Hematopoietic multipotent progenitor cell (in vitro differentiated cells): ENCODE results near the gene PLG.

DNA sequence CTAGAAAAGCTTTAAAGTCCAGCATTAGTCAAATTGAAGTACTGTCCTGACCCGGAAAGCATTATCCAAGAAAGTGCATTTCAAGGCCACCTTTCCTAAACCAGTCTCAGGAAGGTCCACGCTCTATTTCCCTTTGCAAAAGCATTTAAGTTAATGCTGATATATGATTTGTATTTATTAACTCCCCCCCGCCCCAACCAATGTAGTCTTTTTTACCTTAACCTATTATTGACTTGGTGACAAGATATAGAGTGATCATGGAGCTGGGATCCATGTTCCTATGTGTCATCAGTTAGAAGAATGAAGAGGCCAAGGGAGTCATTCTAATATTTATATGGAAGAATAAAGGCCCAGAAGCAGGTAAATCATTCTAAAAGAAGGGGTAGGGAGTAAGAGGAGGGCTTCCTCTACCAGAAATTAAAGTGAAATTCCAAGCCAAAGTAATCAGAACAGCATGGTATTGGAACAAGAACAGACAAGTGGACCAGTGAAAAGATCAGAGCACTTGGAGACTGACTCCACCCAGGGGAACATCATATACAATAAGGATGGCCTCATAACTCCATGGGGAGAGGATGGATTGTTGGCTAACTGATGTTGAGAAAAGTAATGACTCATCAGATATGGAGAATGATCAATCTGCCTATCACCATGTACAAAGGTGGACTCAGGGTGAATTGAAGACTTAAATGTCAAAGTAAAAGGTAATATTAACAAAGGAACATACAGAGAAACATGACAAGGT is 12.6 kb downstream of the SLC22A3 start:
- CAGE, long polyA plus RNA = no peak

- CAGE, long polyA plus RNA = no peak
Observed at GRCh38 chr6:160386723-160387508, 38.7 kb downstream of the SLC22A3 start.

DNA sequence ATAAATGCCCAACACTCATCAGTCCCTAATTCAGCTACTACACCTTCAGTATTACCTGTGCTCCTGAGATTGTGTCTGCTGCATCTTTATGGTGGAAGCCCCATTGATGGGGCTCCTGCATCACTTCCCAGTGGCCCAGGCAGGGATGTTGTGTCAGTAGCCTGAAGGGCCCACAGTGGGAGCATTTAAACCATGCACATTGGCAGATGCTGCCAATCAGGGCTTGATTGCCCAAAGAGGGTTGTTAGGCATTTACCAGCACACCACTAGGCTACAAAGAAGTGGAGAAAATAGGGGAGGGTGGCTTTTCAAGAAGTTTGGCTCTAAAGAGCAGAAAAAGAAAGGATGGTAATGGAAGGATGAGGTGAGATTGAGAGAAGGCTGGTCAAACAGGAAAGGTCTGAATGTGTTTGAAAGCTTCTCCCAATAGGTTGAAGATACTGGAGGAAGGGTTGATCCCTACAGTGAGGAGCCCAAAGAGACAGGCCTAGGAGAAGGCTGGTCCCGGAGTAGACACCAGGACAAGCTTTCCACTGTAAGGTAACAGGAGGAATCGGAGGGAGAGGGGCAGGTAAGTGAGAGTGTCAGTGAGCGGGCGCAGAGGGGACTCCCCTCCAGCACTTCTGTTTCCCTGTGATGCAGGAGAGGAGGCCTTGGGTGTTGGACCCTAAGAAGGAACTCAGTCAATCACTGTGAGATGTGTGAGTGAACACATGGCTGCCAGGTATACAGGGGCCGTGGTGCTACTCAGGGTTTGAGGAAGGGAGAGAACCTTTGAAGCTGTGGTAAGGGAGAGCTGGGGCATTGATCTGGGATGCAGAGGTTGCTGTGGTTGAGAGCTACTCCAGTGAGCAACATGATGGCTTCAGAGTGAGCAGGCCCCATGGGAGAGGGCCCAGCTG is 98.8 kb downstream of the SLC22A3 start:
- CAGE, long polyA plus RNA = no peak

DNA sequence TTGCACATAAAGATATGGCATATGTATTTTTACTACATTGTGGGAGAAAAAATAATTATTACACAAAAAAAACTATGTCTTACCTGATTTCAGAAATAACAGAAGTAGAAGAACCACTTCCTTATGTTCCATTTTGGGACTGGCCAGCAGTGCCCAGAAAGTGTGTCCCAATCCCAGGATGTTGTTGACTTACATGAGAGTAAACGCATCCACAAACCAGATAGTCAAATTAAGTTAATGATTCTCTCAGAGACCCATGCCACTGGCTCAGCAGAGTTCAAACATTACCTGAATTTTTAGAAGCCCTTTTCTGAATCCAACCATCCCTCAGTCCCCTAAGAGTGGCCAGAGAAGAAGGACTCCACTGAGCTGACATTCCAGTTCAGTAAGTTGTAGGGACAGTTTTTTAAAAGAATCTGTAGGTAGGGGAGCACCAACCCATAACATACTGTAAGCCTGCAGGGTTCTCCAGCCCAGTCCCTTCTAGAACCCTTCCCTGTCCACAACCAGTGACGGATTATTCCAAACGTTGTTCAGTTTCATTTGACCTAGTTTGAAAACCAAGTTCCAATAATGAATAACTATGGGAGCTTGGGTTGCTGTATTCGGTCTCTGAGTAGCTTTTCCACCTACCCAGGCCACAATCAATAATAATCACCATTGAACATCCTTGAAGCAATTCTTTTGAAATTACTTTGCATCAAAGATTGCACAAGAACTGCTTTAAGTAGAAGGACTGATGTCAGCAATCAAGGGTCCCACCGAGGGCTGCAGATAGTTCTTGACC is 153.0 kb downstream of the LPA start:
- CAGE, long polyA plus RNA = no peak

DNA sequence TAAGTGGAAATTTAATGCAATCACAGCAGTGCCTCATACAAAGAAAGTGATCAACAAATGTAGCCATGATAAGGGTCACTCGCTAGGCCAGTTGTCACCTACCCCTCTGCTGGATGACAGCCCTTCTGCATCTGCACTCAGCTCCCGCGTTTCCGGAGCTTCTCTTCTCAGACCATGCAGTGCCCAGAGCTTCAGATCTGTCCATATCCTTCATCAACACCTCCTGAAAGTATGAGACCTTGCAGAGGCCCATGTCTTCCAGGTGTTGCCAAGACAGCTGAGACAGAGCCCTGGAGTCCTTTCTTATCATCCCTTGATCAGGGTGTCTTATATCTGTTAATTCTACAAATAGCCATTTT is 142.2 kb downstream of the LPA start:
- CAGE, long polyA plus RNA = no peak

GRCh38 chr6:160685679-160685878 is 16.5 kb upstream of the PLG start:
- CAGE, long polyA plus RNA = no peak

- CAGE, long polyA plus RNA = no peak
Observed at GRCh38 chr6:160701960-160702486, at the start of gene PLG. Gene PLG, plus strand, starts transcription at chr6:160702244.

GRCh38 chr6:161077945-161078741 is 86.6 kb downstream of the MAP3K4 start:
- CAGE, long polyA plus RNA = no peak

GRCh38 chr6:161375048-161375522 is 101.2 kb upstream of the AGPAT4 start:
- CAGE, long polyA plus RNA = no peak

- CAGE, long polyA plus RNA = no peak
Observed at GRCh38 chr6:162055274-162055914, 672.2 kb downstream of the PRKN start.

DNA sequence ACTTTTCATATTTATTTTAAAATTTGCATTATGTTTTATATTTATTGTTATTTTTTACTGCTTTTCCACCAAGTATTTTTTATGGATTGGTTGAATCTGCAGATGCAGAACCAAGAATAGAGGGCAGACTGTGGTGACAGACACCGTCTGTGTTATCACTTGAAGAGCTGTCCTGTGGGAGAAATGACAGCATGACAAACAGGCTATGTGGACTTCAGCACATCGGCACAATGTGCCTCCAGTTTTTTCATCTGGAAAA is 493.0 kb downstream of the PRKN start:
- CAGE, long polyA plus RNA = no peak

GRCh38 chr6:162621245-162621555 is 106.4 kb downstream of the PRKN start:
- CAGE, long polyA plus RNA = no peak

DNA sequence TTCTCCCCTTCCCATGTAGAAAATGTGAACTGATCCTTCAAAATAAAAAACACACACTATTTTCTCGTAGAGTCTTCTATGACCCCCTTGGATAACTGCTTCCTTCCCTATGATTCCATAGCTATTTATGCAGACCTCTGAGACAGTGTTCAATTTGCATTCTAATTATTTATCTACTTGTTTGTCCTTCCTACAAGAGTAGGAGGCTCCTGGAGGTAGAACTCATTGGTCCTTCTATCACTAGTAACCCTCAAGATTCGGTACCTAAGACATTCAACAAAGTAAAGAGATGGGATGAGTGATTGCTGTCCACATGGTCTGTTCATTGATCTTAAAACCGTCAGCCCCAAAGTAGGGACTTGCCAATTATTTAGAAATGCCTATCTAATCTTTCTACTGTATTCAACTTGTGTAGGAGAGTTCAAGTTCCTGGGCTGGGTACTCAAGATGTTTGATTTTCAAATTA is 67.1 kb downstream of the PRKN start:
- CAGE, long polyA plus RNA = no peak

DNA sequence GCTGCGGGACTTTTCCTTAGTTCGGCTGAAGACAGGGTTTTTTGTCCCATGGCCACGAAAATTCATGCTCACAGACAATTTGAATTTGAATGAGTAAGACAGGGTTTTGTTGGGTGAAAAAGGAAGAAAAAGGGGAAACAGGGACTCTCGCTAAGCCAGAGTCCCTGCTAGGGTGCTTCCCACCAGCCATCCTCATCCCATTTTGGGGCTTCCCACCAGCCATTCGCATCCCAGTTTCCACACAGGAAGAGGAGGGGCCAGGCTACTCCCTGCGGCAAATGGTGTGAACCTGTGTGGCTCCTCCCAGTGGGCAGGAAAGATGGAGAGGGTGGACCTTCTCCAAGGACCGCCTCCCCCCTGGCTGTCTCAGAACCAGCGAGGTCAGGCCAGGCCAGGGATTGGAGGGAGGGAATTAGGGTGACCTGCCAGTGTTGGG is 326.8 kb downstream of the PACRG start:
- CAGE, long polyA plus RNA = no peak

DNA sequence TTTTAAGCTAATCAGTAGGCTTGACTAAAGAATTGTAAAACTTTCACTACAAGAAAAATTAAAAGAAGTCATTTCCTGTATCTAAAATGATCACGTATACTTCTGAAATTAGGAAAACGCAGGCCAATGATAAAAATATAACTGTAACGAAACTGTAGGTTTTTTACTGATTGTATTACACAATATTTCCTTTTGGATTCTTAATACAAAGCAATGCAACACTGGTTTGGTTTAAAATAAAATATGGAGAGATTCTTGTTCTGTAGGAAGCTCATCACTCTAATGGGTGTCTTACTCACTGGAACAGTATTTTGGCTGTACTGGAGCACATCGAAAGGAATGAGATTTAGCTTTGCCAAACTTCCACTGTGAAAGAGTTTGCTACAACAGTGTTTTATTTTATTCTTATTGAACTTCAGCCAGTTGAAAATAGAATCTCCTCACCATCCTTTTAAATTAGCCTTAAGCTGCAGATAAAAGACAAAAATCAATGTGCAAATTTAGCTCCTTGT is 230.8 kb upstream of the QKI start:
- CAGE, long polyA plus RNA = no peak

DNA sequence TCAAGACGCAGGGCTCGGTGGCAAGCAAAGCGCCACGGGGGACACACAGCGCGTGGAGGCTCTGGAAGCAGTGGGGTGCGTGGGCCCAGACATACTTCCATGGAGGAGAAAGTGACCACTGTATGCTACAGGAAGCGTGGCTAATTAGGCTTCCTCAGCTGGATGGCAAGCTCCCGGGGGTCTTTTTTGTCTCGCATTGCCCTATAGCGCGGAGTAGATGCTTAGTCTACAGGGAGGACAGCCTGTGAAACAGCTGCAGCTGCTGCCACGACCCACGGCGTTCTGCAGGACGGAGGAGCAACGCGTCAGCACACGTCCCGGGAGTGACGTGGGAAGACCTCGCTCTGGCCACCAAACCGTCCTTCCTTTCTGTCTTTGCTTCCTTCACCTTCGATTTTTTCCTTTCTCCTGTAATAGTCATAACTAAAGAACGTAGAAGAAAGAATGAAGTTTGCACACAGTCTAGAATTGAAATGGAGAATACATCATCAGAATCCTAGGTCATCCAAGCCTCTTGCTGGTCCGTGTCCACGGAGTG is 104.2 kb upstream of the QKI start:
- CAGE, long polyA plus RNA = no peak

GRCh38 chr6:163334363-163334862 is 80.1 kb upstream of the QKI start:
- CAGE, long polyA plus RNA = no peak

GRCh38 chr6:163403586-163404000 is 10.9 kb upstream of the QKI start:
- CAGE, long polyA plus RNA = no peak

DNA sequence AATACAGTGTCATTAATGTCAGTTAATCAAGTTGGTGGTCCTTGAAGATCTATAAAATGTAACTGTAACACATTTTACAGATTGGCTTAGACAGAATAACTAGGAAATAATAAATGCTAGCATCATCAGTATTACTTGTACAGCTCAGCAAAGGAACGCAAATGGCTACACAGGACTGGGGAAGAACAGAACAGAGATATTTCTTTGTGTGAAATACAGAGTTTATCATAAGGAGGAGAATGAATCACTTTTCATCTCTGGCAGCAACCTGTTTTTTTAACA is 8.2 kb upstream of the QKI start:
- CAGE, long polyA plus RNA = no peak

DNA sequence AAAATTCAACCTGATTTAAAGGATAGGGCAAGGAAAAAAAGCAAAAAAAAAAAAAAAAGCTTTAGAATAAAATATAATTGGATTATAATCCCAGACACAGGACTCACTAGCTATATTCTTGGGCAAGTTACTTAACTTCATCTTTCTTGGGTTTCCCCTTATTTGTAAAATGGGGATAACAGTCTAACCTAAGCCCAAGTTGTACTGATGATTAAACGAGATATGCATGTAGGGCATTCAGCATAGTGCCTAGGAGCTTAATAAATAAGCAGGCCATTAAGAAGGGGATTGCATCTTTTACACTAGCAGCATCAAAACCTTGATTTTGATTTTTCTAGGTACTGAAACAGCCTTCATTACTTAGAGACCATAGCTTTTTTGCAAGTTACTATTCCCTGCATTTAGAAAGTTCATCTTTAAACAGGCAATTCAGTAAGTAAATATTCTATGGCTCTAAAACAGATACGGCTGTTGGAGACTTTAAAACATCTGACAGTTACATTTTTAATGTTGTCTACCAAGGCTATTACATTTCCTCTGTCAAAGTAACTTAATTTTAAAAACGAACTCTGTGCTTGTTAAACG is 2.1 kb upstream of the QKI start:
- CAGE, long polyA plus RNA = no peak